Cardiac atrium fibroblast (primary cell): Measurements from ENCODE around the genes TSNAXIP1 and NRN1L.

DNA sequence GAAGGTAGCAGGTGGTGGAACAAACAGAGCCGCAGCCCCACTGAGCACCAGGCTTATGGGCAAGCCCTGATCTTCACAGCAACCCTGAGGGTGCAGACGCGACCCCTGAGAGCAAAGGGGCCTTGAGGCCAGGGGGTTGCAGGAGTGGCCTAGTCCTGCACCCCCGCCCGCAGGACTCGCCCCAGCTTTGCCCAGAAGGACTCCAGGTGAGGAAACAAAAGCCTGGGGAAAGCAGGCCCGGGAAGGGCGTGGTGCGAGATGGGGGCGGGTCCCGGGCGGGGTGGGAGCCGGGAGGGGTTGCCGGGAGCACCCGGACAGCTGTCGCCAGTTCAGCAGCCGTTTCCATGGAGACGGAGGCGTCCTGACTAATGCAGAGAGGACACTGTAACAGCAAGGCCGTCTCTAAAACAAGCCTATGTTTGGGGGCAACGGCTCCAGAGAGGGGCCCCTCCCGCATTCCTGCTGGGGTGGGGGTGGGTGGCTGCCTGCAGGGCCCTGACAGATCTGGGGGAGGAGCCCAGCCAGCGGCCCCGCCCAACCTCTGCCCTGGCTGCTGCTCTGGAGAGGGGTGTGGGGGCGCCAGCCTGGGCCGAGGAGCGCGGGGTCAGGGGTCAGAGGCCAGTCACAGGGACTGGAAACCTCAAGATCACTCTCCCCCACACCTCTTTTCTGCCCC lies 2.9 kb upstream of the TPPP3 start:
- RAMPAGE, long total RNA: no peak

- RAMPAGE, long total RNA: no peak
These were observed 1.5 kb upstream of the HSD11B2 start for GRCh38 chr16:67429192-67430006.

DNA sequence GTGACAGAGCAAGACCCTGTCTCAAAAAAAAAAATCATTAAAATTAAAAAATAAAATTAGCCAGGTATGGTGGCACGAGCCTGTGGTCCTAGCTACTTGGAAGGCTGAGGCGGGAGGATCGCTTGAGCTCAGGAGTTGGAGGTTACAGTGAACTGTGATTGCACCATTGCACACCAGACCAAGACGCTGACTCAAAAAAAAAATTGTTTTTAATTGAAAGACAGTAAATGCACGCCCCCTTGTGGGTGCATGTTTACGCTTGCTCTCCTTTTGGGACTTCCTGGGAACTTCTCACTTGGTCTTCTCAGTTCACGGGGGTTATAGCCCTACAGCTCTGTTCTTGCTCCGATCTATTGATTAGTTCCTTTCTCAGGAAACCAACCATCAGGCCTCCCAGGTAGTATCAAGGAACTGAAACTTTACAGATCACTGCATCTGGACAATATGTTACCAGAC lies 14.3 kb upstream of the RIPOR1 start:
- RAMPAGE, long total RNA: no peak

DNA sequence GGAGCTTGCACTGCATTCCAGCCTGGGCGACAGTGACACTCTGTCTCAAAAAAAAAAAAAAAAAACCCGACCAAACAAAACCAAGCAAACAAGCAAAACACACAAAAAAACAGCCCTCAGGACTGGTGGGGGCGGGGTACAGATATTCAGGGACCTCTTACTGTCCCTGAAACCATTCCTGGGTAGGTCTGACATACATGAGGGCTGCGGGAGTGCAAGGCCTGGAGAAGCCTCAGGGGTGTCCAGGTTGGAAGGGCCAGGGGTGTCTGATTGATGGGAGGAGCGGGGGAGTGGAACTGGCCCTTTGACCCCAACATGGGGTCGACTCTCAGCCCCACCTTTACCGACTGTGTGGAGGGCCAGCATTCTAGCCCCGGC lies 833 bp upstream of the RIPOR1 start:
- RAMPAGE, long total RNA: no peak

DNA sequence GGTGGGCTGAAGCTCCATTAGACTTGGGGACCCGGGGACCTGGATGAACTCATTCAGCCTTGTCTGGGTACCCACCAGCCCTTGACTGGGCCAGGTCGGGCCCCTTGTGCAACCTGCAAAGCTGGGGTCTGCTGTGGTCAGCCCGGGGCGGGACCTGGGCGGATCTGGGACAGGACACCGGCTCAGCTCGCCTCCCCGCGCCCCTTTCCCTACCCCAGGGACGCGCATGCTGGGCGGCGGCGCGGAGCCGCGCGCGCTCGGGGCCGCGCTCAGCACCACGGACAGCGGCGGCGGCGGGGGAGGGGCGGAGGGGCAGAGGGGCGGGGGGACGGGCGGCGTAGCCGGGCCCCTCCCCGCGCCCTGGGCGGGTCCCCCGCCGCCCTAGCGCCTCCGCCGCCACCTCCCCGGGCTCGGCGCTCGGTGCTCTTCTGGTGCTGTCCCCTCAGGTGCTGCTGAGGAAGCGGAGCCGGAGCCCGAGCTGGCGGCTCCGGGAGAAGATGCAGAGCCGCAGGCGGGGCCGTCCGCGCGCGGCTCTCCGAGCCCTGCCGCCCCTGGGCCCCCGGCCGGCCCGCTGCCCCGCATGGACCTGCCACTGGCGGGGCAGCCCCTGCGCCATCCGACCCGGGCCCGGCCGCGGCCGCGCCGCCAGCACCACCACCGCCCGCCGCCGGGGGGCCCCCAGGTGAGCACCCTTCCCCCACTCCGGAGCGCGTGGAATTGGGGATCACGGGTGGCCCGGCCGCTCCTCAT lies 7.3 kb downstream of the ACD start:
- RAMPAGE, long total RNA: no peak

GRCh38 chr16:67803920-67804470 lies 2.4 kb downstream of the RANBP10 start:
- RAMPAGE, long total RNA: no peak

DNA sequence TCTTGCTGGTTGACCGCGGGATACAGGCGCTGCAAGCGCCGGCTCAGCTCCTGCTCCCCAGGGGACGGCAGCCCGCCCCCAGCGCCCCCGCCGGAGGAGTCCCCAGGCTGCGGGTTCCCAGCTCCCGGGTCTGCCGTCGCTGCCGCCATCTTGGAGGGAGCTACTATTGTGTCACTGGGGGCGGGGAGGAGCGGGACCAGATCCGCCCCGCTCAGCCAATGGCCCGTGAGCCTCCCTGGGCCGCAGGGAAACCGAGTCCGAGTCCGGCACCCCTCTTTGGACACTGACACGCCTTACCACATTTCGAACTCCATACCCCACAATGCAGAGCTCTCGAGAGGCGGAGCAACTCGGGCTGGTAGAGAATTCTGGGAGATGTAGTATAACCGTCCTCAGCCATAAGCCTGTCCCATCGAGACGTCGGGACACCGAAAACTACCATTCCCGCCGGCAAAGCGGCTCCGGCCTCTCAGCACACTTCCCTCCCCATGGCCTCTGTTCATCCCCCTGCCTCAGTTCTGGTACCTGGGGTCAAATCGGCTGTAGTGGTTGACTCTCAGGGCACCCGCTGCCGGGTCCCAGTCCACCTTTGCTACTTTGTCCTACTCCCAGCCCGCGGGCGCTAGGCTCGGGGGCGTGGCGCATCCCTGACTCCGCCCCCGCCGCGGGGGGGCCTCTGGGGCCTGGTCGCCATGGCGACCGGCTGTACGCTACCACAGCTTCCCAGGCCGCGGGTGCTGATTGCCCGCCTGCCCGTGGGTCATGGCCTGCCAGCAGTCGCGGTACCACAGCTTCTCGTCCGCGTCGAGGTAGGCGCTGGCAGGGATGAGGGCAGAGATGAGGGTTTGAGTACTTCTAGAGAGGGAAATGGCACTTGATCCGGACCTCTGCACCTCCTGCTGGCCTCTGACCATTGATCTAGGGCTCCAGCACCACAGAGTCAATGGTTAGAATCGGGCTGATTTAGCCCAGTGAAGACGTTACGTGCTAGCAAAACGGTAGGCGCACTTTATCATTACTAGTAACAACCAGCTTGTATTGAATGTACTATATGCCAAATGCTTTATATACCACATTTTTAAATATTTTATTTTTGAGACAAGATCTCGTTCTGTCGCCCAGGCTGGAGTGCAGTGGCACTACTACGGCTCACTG lies at the start of gene TSNAXIP1:
TSNAXIP1 (plus strand) TSS at position 502 of the 1,155 bp plus-strand sequence.
- RAMPAGE, long total RNA: no peak

- RAMPAGE, long total RNA: no peak
These were observed 9.1 kb upstream of the THAP11 start for GRCh38 chr16:67832802-67833663.

DNA sequence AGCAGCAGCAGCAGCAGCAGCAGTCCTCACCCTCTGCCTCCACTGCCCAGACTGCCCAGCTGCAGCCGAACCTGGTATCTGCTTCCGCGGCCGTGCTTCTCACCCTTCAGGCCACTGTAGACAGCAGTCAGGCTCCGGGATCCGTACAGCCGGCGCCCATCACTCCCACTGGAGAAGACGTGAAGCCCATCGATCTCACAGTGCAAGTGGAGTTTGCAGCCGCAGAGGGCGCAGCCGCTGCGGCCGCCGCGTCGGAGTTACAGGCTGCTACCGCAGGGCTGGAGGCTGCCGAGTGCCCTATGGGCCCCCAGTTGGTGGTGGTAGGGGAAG lies 773 bp downstream of the THAP11 start:
- RAMPAGE, long total RNA: no peak

DNA sequence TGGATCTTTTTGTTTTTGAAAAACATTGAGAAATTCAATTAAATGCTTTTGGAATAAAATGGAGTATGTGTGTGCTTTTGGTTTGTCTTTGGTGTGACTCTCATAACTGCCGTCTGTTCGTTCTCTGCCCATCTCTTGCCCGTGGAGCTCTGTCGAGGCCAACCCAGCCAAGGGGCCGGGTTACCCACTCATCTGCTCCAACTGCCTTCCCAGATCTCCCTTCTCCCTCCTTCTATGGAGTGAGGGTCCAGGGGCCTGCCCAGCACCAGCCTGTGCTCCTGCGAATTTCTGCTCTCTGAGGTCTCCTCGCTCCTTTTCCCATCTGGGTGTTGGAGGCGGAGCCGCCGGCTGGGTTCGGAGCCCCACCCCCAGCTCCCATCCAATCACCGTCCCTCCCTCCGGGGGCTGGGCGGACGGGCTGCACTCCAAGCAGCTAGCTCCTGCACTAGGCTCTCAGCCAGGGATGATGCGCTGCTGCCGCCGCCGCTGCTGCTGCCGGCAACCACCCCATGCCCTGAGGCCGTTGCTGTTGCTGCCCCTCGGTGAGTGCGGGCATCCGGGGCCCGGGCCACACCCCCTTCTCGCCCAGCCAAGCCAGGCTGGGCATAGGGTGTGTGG lies at the start of gene NRN1L:
NRN1L (plus strand) TSS at position 445 of the 618 bp plus-strand sequence.
- RAMPAGE, long total RNA: no peak

GRCh38 chr16:67937181-67937525 lies 503 bp upstream of the PSMB10 start:
- RAMPAGE, long total RNA: no peak

DNA sequence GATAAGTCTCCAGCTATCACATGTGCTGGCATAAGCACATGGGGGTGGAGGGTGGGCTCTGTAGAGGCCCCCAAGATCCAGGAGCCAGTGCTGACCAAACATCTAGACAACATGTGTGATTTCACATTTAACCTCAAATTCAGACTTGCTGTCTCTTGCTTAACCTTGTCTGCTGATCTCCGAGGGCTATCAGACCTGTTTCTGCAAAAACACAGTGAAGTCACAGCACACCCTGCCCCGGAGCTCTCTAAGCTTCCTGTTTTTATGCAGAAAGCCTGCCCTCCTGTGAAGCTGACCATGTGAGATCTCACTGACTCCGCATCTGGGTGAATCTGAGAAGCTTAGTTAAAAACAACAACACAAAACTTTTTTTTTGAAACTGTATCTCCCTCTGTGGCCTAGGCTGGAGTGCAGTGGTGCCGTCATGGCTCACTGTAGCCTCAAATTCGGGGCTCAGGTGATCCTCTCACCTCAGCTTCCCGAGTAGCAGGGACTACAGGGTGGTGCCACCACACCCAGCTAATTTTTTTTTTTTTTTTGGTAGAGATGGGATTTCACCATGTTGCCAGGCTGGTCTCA lies 6.6 kb upstream of the DPEP2 start:
- RAMPAGE, long total RNA: no peak

GRCh38 chr16:68031877-68032538 lies 8.9 kb downstream of the DUS2 start:
- RAMPAGE, long total RNA: no peak

DNA sequence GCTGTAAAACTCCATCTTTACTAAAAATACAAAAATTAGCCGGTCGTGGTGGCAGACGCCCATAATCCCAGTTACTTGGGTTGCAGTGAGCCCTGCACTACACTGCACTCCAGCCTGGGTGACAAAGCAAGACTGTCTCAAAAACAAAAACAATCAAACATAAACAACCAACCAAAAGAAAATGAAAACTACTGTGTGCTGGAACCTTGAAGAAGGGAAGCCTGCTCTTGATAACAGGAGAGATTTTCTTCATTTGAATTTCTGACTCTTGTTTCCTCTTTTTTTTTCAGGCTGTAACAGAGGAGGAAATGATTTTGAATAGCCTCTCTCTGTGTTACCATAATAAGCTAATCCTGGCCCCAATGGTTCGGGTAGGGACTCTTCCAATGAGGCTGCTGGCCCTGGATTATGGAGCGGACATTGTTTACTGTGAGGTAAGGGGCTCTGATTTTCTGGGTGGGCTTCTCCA lies 14.7 kb downstream of the DUS2 start:
- RAMPAGE, long total RNA: no peak

GRCh38 chr16:68069232-68069991 lies 15.8 kb upstream of the NFATC3 start:
- RAMPAGE, long total RNA: no peak

DNA sequence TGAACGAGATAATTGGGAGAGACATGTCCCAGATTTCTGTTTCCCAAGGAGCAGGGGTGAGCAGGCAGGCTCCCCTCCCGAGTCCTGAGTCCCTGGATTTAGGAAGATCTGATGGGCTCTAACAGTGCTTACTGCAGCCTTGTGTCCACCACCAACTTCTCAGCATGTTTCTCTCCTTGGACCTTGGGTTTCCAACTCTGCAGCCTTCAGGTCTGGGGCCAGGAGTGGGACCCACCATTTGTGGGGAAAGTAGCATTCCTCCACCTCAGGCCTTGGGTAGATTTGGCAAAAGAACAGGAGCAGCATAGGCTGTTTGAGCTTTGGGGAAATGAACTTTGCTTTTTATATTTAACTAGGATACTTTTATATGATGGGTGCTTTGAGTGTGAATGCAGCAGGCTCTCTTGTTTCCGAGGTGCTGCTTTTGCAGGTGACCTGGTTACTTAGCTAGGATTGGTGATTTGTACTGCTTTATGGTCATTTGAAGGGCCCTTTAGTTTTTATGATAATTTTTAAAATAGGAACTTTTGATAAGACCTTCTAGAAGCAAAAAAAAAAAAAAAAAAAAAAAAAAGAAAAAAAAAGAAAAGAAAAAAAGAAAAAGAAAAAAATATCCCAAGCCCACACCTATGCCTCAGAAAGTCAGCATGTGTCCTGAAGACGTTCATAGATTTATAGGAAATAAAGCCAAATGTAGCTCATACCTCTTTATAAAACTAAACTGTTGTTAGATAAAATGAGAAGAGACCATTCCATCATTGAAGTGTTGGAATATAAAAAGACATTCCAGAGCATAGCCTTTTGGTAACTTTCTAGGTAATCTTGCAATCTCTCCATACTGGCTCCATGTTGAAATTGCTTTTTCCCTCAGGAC lies 9.3 kb downstream of the ESRP2 start:
- RAMPAGE, long total RNA: no peak

DNA sequence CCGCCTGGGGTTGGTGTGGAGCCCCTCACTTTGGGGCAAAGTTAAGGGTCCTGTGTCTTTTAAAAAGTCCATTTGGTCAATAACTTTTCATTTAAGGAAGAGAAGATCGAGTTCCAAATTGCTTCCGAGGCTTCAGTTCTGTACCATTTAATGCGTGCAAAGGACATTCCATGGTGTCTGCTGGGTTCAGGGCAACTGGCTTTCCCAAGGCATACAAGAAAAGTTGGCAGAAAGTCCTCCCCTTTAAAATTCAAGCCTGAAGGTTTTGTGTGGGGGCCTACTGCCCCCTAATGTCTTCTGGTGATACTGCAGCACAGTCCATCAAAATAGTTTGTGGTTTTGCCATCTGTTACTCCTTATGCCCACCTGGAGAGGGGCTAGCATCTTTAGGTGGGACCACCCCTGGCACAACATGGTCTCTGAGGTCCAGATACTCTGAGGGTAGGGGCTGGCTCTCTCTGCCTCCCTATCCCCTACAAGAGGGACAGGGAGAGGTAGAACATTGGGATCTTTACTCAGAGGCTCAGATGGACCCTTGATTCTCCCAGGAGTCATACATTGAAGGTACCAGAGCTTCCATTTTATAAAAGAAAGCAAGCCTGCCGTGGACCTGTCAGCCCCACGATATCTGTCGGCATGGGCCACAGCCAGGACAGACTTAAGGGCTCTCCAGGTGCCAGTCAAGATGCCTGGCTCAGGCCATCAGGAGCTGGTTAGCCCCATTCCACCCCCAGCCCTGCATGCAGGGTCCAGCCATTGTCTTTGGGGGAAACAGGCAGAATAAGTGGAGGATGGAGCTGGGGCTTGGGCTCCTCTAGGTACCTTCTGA lies 6.4 kb downstream of the ESRP2 start:
- RAMPAGE, long total RNA: no peak

DNA sequence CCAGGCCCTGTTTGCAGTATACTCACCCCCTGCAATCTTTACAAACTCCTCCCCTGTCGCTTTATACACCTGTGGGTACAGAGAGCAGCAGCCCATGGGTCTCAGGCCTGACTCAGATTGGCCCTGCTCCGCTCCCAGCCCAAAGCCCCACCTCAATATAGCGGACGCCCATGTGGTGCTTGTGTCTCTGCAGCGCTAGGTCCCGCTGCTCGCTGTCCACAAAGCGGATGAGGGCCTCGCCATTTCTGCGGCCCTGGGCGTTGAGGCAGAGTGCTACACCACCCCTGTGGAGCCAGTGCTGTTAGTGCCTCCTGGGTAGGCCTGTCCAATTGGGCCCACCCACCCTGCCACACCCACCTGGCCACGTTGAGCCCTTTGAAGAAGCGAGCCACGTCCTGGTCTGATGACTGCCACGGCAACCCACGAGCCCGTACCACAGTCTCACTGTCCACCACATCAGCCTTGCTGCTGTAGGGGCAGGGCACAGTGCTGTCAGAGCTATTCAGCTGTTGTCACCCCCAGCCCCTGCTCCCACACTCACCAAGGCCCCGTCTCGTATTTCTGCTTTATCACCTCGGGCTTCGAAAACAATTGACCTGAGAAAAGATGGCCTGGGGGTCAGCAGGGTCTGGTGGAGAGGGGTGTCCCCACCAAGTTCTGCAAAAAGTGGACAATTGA lies 3.6 kb downstream of the ESRP2 start:
- RAMPAGE, long total RNA: no peak

GRCh38 chr16:68236249-68236422 lies 209 bp upstream of the ESRP2 start:
- RAMPAGE, long total RNA: no peak

- RAMPAGE, long total RNA: no peak
These were observed 500 bp upstream of the ESRP2 start for GRCh38 chr16:68236423-68236830.